Vermiform appendix (tissue), 1 donor: ENCODE measurements around a stretch of chr11.

DNA sequence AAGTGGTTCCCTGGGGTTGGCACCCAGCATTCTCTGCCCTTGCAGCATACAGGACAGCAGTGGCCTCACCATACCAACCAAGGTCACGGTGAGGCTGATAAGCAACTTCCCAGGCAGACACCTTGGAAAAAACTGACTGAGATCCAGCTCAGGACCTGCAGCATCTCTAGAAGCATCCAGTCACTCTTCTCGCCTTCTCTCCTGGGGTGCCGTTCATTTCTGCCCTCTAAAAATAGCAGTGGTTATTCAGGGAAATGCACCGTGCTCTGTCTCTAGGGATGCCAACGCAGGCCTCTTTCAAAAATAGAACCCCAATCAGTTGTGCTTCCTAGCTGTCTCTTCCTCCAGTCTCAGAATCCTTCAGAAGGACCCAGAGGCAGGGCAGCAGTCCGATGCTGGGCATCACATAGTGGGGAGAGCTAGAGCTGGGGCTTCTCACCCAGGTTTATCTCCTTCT is 240.9 kb downstream of the TENM4 start:
- PRO-cap, result no peak

DNA sequence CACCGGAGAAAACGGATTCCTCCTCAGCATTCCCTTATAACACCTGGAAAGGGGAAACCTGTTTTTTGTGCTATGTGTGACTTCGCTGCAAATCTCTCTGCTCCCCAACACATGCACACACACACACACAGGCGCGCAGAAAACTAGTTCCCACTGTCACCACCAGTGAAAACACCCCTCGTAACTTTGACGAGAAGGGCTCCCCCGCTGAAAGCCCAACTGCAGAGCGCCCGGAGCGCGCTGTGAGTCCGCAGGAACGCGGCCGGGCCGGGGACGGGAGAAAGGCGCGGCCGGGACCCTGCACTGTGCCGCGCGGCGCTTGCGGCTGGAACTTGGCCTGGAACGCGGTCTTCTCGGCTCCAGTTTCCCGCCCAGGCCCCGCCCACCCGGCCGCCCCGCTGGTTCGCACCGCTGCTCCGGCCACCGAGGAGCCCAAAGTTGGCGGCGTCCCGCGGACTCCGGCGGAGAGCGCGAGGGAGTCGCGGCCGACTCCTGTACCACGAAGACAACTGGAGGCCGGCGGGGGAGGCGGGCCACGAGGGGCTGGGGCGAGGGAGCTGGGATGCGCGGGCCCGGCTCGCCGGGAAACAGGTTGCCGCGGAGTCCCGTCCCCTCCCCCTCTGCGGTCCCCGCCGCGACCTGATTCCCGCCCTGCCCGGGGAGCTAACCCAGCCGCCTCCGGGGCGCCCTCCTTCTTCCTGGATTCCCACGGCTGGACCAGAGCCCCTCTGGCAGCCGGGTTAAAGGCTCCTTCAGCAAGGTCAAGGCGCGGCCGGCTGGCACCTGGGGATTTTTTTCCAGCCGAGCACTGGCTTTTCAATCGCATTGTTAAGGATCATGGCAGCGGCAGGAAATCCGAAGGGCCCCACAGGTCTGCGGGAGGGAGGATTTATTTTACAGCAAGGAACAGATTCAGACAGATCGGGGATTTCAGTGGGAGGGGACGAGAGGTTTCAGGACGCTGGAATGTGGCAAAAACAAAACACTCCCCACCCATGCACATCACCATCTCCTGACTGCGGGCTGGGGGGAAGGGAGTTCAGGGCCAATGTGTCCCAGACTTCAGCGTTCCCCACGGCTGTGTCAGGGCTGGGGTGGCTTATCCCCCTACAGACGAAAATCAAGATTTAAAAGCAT is 3.3 kb downstream of the TENM4 start:
- PRO-cap, result bidirectional peak, plus-strand start at position 1,058 of the sequence, minus-strand start at position 875 of the sequence

- PRO-cap, result no peak
These were observed 57.5 kb upstream of the FAM181B start for GRCh38 chr11:82790992-82791761.

- PRO-cap, result no peak
These were observed 75.6 kb downstream of the PRCP start for GRCh38 chr11:82824550-82825135.

DNA sequence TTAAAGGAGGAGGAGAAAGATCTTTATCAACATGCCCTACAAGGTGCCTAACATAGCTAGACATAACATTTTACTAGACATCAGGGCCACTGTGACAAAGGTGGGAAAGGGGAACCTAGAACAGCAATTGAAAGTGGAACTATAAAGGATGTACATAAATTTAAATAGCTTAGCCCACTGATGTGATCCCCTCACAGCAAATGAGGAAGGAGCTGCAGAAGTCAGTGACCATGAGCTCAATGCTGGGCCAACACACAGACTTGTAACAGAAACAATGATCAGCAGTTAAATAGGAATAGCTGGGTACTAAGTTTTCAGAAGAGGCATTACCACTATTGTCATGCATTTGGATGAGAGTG is 4.5 kb downstream of the PRCP start:
- PRO-cap, result no peak

DNA sequence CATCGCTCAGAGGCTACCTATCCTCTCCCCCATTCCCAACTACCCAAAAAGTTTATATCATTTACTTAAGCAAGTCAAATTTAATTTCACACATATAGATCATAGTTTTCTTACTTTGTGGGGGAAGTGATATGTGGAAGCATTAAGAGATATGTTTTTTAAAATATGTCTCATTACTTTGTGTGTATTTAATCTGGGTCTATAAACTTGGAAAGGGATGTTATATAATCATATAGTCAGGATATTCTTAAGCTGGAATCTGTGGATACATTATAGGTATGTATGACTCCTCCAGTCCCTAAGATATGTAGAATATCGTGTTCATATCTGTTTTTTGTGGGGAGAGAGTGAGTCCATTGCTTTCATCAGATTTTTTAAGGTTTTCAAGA is 22.5 kb downstream of the DDIAS start:
- PRO-cap, result no peak

- PRO-cap, result unidirectional peak, minus-strand start at chr11:83035555
These were observed 36.4 kb downstream of the RAB30 start for GRCh38 chr11:83034998-83035908.

GRCh38 chr11:83089071-83089771 is 17.5 kb upstream of the RAB30 start:
- PRO-cap, result no peak

- PRO-cap, result bidirectional peak, plus-strand start at chr11:83157159, minus-strand start at chr11:83156991
These were observed 168 bp upstream of the PCF11 start for GRCh38 chr11:83156885-83157041.

DNA sequence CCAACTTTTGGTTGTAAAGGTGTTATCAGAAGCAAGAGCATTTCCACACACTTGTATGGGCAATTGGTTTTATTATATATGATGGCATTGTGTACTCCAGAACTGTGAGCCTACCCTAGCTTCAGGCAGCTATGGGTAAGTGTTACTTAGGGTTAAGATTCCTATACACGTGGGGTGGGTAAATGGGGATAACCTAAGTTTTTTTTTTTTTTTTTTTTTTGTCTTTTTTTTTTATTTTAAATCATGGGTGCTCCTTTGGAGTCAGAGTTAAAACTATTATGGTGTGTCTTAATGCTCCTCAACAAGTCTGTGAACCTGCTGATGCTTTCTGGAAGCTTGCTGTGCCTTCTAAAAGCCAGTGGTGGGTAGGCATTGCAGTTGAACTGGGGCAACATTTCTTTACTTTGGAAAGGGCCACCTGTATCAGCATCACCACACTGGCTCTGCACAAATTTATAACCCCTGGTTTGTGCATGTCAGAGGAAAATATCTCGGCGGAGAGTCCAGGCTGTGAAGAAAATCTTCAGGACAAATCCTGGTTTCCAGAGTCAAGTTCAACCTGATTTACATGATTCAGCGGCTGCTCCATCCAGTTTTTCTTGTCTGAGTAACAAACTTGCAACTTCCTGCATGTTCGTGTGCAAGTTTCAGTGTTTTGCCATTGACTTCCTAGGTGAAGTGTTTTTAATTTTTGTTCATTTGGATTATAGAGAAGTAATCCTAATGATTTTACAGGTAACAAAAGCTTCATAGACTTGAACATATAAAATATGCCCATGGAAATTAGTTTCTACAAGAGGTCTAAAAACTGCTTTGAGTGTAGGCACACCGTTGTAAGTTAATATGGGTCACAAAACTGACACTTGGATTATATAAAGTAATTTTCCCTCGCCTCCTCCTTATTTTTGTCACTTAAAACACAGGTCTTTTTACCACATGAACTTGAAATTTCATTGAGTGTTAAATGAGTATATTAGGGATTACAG is 3.5 kb downstream of the PCF11 start:
- PRO-cap, result no peak

DNA sequence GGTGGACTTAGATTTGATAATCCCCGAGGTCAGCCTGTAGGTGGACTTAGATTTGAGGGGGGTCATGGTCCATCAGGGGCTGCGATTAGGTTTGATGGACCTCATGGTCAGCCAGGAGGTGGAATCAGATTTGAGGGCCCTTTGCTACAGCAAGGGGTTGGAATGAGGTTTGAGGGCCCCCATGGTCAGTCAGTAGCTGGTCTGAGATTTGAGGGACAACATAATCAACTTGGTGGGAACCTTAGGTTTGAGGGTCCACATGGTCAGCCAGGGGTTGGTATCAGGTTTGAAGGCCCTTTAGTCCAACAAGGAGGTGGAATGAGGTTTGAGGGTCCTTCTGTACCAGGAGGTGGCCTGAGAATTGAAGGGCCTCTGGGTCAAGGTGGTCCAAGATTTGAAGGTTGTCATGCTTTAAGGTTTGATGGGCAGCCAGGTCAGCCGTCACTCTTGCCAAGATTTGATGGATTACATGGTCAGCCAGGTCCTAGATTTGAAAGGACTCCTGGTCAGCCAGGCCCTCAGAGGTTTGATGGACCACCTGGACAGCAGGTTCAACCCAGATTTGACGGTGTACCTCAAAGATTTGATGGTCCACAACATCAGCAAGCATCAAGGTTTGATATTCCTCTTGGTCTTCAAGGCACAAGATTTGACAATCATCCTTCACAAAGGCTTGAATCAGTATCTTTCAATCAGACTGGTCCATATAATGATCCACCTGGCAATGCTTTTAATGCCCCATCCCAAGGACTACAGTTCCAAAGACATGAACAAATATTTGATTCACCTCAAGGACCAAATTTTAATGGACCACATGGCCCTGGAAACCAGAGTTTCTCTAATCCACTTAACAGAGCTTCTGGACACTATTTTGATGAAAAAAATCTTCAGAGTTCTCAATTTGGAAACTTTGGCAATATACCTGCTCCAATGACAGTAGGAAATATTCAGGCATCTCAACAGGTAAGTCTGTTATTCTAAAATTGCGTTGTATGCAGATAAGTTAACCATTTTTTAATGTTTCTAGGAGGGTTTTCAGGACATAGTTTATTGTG is 12.4 kb downstream of the PCF11 start:
- PRO-cap, result no peak

- PRO-cap, result no peak
These were observed 28.4 kb downstream of the CCDC90B start for GRCh38 chr11:83257735-83258254.

DNA sequence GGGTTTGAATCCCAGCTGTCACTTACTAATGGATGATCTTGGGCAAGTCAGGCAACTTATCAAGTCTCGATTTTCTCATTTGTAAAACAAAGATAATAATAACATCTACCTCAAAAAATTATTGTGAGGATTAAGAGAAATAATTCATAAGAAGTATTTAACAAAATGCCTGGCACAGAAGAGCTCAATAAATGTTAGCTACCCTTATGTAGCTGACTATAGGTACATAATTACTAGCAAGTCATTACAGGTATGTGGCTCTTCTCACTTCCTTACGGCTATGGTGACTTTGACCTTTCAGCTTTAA is 642.4 kb upstream of the CCDC90B start:
- PRO-cap, result no peak

GRCh38 chr11:84802532-84802733 is 824.7 kb downstream of the DLG2 start:
- PRO-cap, result no peak

- PRO-cap, result no peak
These were observed 52.1 kb downstream of the DLG2 start for GRCh38 chr11:85574960-85575512.

- PRO-cap, result no peak
These were observed 5.4 kb downstream of the CREBZF start for GRCh38 chr11:85659295-85660132.

- PRO-cap, result no peak
These were observed 882 bp upstream of the CREBZF start for GRCh38 chr11:85665688-85666333.

- PRO-cap, result no peak
These were observed 102.6 kb downstream of the CCDC83 start for GRCh38 chr11:85957463-85958579.

DNA sequence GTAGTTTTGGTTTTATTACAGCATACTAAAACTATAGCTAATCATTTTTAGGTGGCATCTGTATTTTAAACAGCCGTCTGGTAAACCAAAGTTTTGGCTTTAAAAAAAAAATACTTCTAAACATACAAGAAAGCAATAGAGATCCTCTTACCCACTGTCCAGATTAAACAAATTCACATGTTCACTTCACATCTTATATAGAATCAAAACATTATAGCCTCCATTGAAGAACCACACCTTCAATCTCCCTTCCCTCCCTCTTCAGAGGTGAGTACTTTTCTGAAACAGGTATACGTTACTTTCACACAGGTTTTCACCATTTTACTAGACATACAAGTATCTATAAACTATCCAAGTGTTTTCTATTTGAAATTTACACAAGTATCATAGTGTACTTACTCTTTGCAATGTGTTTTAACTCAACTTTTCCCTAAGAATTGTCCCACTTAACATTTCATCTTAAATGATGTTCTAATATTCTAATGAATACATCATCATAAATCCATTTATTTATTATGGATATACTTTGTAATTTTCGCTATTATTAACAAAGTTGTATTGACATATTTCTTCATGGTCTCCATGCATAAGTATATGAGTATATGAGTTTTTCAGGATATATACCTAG is 42.1 kb downstream of the PICALM start:
- PRO-cap, result no peak

DNA sequence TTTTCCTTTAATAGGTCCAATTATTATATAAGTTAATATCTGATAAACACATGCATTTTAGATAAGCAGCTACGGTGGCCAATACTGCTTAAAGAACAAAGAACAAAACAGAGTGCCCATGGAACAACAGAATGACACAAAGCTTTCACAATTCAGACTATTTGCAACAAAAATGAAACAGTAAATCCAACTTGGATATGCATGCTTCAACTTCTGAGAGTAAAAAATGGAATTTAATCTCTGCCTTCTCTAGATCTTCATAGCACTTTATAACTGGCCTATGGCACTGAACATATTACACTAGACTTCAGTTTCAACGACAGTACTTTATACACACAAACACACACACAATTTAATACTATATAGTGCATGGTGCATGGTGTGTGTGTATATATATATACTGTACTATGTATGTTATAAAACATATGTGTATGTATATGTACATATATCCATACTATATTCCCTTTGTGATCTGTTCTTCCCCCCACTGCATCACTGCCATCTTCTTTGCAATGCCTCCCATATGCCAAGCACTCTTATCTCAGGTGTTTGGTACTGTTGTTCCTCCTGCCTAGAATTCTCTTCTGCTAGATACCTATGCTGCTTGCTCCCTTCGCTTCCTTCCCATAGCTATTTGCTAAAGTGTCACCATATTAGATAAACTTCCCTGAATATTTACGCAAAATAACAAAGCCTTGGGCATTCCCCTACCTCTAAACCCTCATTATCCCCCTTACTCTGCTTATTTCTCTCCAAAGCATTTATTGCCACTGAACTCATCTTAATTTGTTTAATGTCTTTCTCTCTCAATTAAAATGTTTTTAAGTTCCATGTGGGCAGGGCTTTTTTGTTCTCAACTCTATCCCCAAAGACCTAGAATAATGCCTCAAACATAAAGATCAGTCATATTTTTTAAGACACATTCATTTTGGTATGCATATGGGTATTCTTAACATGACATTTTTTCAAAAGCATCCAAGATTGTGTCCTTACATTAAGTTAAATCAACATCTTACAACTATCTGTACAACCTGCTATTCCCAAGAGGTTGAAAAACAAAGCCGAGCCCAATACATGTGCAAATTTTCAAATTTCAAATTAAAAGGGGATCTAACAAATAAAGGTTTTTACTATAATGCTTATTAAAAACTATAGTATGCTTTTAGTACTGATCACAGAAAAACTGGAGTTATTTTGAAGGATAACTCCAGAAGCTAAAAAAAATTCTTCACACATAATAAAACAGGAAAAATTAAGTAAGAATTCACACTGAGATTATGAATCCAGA is 35.5 kb downstream of the PICALM start:
- PRO-cap, result no peak